GM23338 (cell line): Measurements from ENCODE around the gene OR6A2.

- PRO-cap, result no peak
- RAMPAGE, long total RNA, result no peak
These were observed 3.9 kb downstream of the SMPD1 start for GRCh38 chr11:6394074-6394632.

GRCh38 chr11:6399212-6399460 lies 8.9 kb downstream of the SMPD1 start:
- PRO-cap, result no peak
- RAMPAGE, long total RNA, result no peak

DNA sequence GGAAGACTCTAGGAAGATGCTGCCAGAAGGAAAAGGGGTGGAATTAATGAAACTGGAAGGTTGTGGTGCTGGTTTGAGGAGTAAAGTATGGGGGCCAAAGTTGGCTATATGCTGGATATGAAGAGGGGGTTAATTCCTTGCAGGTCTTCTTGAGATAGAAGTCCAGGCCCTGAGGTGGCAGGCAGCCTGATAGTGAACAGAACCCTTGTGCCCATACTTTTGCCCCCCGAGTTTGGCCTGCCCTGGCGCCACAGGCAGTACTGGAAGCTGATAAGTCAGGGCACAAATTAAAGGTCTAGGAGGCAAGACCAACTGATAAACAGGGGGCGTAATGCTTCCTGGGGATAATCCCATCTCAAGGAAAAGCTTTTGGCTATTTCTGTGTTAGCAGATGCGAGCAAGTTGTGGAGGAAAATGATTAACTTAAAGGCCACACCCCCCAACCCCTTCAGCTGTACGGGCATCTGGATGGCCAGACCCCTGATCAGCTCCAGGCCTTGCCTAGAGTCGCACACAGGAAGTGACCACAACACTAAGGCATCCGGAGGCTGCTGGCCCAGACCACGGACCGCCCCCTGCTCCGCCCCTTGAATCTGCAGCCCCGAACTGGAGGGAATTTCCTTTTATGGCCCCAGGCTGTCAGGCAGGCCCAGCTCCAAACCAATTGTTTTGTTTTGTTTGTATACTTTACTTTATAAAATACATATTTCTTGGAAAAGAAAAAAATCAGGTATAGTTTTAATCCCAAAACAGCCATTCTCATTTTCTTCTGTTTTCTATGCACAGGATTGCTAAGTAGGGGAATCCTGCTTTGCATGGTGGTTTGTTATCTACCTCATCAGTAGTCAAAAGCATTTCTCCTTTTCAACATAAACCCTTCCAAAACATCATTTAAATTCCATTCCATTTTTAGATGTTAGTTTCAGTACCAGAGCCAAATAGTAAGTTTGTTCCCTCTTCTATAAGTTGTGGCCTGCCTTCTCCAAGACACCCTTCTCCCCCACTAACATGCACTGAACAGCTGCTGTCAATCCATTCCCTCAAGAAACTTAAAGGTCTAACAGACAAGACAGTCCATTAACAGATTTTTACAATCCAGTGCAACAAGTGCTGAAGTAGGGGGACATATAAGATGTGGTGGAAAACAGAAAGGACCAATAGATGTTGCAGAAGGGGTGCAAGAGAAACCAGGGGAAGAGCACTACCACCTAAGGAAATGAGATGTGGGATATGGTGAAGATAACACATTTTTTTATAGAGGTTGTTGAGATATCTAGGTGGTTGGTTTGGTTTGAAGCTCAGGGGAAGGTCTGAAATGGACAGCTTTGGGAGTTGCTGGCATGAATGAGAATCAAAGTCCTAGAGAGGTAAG lies 3.5 kb downstream of the ILK start:
- PRO-cap, result bidirectional peak, plus-strand start at position 621 of the sequence, minus-strand start at position 509 of the sequence; bidirectional peak, plus-strand start at position 1,153 of the sequence, minus-strand start at position 1,019 of the sequence
- RAMPAGE, long total RNA, result no peak

- PRO-cap, result no peak
- RAMPAGE, long total RNA, result no peak
These were observed 3.2 kb downstream of the TAF10 start for GRCh38 chr11:6608785-6609298.

DNA sequence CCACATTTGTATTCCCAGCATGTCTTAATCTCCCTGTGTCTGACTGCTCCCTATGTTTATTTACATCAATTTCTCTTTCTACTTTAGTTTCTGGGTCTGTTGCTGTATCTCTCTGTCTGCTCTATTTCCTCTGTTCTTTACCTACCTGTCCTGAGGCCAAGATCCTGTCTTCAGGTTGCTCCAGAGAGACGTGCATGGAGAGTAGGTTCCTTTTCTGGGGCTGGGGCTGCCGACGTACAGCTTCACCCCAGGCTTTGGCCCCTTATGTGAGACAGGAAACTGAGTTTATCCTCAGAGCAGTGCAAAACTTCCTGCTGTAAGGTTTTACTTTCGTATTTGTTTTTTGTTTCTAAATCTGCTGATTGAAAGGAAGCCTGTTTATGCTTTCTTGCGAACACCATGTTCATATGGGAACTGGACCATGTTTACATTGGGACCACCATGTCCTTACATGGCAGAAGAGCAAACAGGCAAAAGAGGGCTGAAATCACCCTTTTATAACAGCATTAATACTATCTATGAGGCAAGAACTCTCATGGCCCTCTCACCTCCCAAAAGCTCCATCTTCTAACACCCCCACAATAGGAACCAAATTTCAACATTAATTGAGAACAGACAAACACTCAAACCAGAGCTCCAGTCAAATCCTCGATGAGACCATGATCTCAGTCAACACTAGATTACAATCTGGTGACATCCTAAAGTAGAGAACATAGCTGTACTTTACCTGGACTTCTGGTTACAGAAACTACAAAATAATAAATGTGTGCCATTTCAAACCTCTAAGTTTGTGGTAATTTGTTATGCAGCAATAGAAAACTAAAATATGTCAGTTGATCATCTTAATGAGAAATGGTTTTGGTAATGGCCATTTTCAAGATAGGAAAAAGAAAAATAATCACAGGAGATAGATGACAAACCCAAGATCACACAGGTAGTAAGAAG lies 25.3 kb downstream of the OR2AG2 start:
- PRO-cap, result no peak
- RAMPAGE, long total RNA, result no peak

- PRO-cap, result no peak
- RAMPAGE, long total RNA, result no peak
These were observed at the start of gene OR6A2 for GRCh38 chr11:6799681-6800100. Gene OR6A2 (minus strand): TSS chr11:6799689.

- PRO-cap, result no peak
- RAMPAGE, long total RNA, result no peak
These were observed 2.8 kb downstream of the PPFIBP2 start for GRCh38 chr11:7516405-7517149.

GRCh38 chr11:7518572-7519439 lies 5.0 kb downstream of the PPFIBP2 start:
- PRO-cap, result no peak
- RAMPAGE, long total RNA, result no peak

DNA sequence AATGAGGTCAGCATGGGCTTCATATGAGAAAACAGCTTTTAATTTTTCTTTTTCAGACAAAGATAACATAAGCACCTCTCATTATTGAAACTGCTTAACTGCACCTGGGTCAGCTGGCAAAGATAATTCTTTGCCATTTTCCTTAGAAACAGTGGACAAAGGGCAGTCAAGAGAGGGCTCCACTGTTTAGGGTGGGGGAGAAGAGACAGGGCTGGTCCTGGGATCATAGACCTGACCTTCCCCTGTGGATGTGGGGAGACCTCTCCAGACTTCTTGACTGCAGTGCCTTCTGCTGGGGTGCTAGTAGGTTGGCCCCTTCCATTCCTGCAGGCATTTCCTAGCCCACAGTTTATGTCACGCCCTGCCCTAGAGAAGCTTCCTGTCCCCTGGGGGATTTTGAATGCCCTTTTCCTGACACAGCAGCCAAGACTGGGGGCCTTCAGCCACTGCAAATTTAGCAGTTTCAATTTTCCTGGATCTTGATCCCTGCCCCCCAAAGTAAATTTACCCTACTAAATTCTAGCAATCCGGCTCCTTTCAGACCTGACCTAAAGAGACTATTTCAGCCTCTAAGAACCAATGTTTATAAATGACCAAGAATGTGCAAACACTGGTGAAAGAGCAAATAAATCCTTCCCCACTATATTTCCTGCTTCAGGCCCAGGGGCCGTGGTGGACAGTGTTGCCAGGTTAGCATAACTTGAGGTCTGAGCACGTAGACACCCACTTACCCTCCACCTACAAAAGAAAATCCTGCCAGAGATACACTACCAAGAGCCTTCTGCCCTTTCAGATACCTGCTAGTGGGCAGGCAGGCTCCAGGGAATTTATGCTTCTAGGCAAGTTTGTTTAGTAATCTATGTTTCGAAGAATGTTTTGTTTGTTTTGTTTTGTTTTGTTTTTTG lies 58.3 kb downstream of the PPFIBP2 start:
- PRO-cap, result no peak
- RAMPAGE, long total RNA, result no peak

- PRO-cap, result no peak
- RAMPAGE, long total RNA, result no peak
These were observed 64.6 kb downstream of the PPFIBP2 start for GRCh38 chr11:7578329-7578834.

DNA sequence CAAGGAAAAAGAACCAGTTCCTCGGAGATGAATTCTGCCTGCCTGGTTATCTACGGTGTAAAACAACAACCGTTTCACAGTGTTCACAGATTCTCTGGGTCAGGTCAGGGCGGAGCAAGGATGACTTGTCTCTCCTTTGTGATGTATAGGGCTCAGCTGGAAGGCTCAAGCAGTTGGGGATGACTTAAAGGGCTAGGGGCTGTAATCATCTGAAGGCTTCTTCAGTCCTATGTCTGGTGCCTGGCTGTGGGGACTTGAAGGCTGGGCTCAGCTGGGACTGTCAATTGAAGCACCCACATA lies 29.2 kb downstream of the EIF3F start:
- PRO-cap, result bidirectional peak, plus-strand start at position 224 of the sequence, minus-strand start at position 64 of the sequence
- RAMPAGE, long total RNA, result no peak

- PRO-cap, result bidirectional peak, plus-strand start at chr11:8019080, minus-strand start at chr11:8018969; bidirectional peak, plus-strand start at chr11:8019332, minus-strand start at chr11:8019265; bidirectional peak, plus-strand start at chr11:8019555, minus-strand start at chr11:8019548
- RAMPAGE, long total RNA, result no peak
These were observed 31.7 kb downstream of the EIF3F start for GRCh38 chr11:8018411-8019696.

- PRO-cap, result unidirectional peak, minus-strand start at chr11:8020356
- RAMPAGE, long total RNA, result no peak
These were observed 32.8 kb downstream of the EIF3F start for GRCh38 chr11:8019697-8020599.

DNA sequence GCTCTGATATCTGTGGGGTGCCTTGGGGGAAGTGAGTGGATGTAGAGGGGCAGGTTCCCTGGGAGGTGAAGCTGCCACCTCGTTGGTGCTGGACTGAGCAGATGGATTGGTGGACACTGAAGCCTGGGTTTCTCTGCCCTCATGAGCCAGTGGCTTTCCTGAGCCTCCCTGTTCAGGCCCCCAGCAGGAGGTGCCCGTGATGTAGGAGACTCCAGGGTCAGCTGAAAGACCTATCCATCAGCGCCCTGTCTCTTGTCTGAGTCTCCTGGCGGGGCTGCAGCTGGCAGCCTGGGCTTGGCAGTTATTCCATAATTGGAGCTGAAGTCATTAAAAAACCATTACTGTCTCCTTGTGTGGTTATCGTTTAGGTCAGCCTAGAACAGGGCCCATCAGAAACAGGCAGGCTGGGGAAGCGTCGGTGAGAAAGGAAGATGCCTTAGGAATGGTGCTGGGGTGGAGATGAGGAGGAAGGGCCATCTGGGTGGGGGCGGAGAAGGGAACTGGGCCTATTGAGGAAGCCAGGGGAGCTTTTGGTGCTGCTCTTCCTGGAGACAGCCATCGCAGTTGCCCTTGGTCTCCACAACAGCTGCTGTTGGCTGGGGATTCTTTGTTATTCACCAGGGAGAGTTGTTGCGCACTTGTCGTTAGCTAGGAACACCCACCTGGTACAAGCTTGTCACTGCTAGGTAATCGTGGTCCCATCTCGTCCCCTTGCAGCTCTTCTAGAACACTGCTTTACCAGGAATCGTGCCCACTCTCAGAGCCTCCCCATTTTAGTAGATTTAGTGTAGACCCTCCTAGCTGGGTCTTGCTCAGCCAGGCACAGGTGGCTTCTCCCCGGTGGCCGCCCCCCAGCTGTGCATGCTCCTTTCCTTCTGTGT lies 5.1 kb downstream of the TUB start:
- PRO-cap, result no peak
- RAMPAGE, long total RNA, result no peak

DNA sequence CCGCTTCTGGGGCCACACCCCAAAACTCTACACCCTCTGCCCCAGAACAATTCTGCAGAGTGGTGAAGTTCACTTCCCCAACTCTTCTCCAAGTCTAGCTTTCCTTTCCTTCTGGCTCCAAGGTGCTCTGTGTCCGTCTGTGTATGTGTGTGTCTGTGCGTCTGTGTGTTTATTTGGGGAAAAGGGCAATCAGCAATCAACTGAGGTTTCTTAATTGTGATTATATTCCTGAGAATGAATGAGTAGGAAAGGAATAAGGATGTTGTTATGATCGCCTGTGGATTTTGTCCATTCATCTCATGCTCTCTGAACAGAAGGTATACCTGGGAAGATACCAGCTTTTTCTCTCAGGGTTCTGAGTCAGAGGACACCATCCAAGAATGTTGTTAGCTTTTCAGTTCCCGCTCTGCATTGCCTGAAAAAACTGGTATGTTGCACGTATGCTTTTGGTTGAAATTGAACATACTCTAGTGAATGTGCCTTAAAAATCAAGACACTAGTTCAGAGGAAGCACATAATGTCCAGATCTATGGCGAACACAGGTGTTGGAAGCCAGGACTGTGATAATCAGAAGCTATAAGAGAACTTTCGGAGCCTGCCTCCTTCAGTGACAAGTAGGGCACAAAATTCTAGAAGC lies 23.4 kb downstream of the TUB start:
- PRO-cap, result no peak
- RAMPAGE, long total RNA, result no peak

GRCh38 chr11:8262442-8263146 lies 1.1 kb downstream of the LMO1 start:
- PRO-cap, result bidirectional peak, plus-strand start at chr11:8262707, minus-strand start at chr11:8262647; bidirectional peak, plus-strand start at chr11:8262991, minus-strand start at chr11:8262869
- RAMPAGE, long total RNA, result no peak

- PRO-cap, result no peak
- RAMPAGE, long total RNA, result no peak
These were observed 72.7 kb upstream of the LMO1 start for GRCh38 chr11:8336280-8336788.

DNA sequence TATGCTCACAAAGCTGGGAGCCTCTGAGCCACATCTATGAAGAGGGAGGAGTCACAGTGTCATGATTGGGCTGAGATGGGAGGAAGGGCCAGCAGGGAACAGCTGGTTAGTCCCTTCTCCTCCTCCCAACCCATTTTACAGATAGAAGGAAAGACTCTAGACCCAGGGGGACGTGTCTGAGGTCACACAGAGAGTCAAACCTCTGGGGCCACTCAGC lies 101.2 kb upstream of the LMO1 start:
- PRO-cap, result no peak
- RAMPAGE, long total RNA, result no peak

DNA sequence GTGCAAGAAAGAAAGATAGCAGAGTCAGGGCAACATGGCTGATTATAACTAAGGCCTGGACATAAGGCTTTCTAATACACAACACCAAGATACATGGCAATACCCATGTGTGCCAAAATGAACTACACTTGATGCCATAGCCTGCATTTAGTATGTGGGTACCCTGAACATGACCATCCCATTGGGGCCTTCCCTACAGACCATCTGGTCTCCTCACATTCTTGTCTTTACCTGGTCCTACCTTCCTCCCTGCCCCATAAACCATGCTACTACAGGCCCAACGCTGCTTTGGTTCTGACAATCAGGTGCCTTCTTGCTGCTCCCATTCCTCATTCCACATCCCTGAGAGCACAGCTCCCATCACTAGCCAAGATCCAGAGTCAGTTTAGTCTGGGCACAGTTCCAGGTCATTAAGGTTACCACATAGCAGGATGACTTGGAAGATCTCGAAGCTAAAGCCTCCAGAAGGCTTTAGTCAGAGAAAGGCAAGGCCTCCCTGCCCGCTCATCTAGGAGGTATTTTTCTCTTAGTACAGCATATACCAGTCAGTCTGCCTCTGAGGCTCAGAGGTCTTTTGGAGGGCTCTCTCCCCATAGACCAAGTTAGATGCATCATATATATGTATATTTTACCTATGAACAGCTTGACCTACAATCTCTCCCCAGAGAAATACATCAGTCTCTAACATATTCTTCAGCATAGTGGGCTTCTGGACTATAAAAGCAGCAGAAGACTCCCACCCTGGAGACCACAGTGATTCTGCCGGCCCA lies 30.4 kb downstream of the TRIM66 start:
- PRO-cap, result no peak
- RAMPAGE, long total RNA, result no peak

DNA sequence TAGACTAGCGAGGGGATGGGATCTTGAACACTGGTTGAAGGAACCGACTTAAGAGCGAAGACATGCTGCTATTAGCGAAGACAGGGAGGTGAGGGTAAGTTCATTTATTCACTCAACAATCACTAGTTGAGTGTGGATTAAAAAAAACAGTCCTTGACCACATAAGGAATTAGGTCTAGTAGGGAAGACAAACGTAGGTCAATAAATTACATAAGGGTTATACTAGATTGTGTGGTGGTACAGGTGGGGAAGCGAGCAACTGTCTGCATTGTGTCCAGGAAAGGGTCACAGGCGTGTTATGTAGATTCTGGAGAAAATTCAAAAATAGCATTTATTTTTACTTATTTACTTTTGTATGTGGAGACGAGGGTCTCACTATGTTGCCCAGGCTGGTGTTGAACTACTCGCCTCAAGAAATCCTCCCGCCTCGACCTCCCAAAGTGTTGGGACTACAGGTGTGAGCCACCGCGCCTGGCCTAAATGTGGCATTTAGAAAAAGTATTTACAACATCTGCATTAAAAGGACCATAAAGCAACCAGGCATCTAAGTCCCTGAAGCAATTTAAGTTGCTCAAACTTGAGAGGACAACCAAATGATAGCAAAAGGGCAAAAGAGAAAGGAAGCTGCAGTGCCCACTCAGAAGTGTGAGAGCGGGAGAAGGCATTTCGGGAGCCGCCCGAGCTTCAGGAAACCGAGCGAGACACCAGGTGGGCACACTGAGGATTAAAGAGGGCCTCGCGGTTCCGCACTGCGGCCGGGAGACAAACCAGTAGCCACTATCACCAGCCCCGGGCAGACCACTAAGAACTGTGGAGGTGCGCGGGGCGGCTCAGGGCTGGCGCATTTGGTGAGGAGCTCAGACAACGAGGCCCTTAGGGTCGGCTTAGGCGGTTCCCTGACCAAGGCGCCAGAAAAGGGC lies 620 bp downstream of the TRIM66 start:
- PRO-cap, result bidirectional peak, plus-strand start at position 796 of the sequence, minus-strand start at position 803 of the sequence
- RAMPAGE, long total RNA, result no peak